PC-3 (cell line): ENCODE data around the gene SPG7.

- RAMPAGE, long total RNA, result no peak
Measured at GRCh38 chr16:89100867-89101559, 7.4 kb downstream of the ACSF3 start.

DNA sequence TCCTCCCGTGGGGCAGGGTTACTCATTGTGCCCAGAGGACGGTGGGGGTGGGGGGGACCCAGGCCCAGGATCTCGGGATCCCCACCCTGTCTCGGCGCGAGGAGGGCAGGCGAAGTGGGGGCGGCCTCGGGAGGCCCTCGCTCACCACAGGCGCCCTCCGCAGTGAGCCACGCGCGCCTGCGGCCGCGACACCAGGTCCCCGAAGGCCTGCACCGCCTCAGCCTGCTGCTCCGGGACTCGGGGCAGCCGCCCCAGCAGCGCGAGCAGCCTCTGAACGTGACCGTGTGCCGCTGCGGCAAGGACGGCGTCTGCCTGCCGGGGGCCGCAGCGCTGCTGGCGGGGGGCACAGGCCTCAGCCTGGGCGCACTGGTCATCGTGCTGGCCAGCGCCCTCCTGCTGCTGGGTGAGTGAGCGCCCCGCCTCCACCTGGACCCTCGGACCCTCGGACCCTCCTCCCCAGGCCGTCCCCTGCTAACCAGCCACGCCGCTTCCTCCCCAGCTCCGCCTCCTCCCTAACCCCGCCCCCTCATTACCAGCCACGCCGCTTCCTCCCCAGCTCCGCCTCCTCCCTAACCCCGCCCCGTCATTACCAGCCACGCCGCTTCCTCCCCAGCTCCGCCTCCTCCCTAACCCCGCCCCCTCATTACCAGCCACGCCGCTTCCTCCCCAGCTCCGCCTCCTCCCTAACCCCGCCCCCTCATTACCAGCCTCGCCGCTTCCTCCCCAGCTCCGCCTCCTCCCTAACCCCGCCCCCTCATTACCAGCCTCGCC is 8.1 kb downstream of the SLC22A31 start:
- RAMPAGE, long total RNA, result no peak

DNA sequence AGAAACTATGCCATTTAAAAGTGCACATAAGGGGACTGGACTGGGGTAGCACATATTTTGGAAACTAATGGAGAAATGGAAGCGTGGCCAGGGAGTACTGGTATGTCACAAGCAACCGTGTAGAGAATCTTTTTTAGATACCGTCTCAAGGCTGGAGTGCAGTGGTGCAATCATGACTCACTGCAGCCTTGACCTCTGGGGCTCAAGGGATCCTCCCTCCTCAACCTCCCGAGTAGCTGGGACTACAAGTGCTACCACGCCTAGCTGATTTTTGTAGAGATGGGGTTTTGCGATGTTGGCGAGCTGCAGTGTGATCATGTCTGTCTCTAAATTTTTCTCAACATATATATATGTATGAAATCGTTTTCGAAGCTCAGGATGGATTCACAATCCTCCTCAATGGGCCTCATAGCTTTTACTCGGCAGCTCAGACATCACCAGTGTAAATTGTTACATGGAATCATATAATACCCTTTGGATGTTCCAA is 51.6 kb downstream of the ZNF778 start:
- RAMPAGE, long total RNA, result no peak

DNA sequence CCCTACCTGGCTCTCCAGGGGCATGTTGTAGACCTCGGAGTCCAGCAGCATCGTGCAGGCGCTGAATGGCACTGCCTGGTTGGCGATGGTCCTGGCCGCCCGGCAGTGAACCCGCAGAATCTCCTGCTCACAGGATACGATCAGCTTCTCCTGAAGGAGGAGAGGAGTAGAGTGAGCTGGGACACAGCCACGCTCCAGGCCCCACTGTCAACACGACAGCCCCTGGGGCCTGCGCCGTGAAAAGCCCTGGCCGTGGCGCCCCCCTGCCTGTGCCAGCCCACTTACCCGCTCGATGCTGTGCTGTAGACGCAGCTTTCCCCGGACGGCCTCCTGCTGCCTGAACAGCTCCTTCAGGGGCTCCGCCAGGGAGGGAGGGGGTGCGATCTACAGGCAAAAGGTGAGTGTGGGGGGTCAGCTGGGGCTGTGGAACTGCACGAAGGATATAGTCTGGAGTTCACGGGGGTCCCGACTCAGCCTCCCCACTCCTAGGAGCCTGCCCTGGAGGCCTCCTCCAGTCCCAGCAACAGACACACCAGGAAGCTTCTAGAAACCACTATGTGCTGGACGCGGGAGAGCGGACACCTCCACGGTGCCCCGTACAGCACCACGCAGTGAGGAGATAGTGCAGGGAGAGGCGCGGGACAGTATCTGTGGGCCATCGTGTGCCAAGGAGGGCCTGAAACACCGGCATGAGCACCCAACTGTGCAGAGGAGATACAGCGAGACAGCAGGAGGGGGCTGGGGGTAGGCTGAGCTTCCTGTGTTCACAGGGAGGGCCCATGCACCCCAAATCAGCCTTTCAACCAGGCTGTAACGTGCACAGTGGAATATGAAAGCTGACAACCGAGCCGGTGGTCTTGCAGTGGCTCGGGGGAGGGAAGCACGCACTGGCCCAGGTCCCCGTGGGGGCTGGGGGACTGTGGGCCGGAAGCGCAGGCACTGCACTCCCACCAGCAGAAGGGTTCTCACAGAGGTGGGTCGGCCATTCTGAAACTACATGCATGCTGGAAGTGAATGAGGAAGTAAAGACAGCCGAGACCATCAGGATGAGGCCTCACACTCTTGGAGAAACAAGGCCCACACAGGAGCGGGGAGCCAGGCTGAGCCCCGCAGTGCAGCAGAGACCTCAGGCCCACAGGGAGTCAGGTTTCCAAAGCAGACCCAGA is 57.7 kb downstream of the ZNF778 start:
- RAMPAGE, long total RNA, result no peak

GRCh38 chr16:89282270-89282870 is 64.9 kb downstream of the ZNF778 start:
- RAMPAGE, long total RNA, result no peak

GRCh38 chr16:89320693-89321771 is 103.5 kb downstream of the ZNF778 start:
- RAMPAGE, long total RNA, result no peak

DNA sequence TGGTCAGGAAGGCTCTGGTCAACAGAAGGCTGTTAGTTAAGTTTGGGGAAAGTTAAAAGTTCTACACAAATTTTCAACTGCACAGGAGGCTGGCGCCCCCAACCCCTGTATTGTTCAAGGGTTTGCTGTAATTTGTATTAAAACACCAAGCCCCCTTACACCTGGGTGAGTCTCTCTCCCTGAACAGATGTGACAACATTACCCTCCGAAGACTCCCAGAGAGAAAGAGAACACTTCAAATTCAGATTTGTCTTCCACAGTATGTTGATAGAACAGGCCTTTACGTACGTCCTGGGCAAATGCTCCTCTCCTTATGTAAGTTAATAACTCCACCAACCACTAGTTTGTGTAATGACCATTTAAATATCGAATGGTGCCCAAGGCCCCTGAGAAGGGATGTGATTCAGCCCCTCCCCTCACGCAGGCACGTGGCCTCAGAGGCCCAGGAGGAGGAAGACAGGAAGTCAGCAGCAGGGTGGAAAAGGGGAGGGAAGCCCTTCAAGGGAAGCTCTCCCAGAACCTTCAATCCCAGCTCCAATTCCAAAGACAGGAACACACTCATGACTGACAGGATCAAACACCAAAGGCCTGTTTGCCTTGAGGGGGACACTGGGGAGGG is 104.7 kb downstream of the ZNF778 start:
- RAMPAGE, long total RNA, result no peak

GRCh38 chr16:89325609-89326626 is 108.4 kb downstream of the ZNF778 start:
- RAMPAGE, long total RNA, result no peak

DNA sequence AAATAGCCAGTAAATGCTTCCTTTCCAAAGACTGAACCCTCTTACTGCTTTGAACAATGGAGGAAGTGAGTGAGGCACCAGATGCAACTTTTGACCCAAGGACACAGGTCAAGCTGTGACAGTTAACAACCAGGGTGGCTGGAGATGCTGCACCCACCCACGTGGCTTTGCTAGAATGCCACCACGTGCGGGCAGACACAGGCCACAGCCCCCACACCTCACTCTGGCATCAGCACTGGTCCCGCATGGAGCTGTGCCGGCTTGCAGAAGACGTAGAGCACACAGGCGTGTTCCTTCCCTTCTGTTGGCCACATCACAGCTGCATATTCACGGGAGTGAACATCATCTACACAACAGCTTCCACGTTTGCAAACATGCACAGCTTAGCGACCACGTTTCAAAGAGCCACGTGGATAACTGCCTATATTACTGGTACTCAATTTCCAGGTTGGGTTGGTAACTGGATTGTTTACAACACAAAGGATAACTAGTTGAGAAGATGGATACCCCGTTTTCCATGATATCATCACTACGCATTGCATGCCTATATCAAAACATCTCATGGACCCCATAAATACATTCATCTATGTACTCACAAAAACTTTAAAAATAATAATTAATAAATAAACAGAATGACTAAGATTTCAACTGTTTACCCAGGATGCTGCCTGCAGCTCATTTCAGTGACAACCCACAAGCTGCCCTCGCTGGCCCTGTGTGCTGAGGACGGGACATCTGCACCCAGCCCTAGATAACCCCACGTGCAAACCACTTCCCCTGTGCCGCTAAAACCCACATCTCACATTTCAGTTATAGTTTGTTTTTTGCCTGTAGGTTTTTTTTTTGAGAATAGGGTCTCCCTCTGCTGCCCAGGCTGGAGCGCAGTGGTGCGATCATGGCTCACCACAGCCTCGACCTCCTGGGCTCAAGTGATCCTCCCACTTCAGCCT is 132.1 kb downstream of the ANKRD11 start:
- RAMPAGE, long total RNA, result no peak

- RAMPAGE, long total RNA, result no peak
Measured at GRCh38 chr16:89402005-89402817, 88.2 kb downstream of the ANKRD11 start.

- RAMPAGE, long total RNA, result no peak
Measured at GRCh38 chr16:89410639-89411709, 79.4 kb downstream of the ANKRD11 start.

- RAMPAGE, long total RNA, result no peak
Measured at GRCh38 chr16:89473650-89474404, 16.5 kb downstream of the ANKRD11 start.

GRCh38 chr16:89481587-89482763 is 8.4 kb downstream of the ANKRD11 start:
- RAMPAGE, long total RNA, result no peak

GRCh38 chr16:89507610-89508607 is at the start of gene SPG7:
SPG7 (plus strand) TSS chr16:89508403.
- RAMPAGE, long total RNA, result no peak

- RAMPAGE, long total RNA, result no peak
Measured at GRCh38 chr16:89533901-89534538, 25.8 kb downstream of the SPG7 start.

GRCh38 chr16:89545713-89546243 is 14.7 kb upstream of the RPL13 start:
- RAMPAGE, long total RNA, result no peak

DNA sequence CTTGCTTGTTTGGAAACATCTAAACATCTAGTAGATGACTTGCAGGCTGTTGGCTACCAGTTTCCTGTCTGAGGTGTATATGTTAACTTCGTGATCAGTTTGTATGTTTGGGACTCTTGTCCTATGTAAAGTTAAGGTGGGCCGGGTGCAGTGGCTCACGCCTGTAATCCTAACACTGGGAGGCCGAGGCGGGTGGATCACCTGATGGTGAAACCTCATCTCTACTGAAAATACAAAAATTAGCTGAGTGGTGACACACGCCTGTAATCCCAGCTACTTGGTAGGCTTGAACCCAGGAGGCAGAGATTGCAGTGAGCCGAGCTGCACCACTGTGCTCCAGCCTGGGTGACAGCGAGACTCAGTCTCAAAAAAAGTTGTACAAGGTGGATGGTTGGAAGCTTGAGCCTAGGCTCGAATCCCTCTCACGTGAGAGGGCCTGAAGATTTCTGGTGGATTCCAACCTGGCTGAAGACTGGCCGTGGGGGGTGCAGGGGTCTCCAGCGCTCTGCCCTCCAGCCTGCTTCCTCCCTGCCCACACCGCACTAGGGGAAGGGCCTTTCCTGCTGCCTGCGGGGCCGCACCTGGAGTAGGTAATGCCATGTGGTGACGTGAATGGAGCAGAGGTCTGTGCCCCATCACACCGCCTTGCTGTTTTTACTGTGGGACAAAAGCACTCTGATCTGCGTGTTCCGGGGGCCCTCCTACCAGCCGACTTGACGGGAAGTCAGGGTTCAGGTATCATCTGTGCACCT is 4.0 kb downstream of the RPL13 start:
- RAMPAGE, long total RNA, result no peak

- RAMPAGE, long total RNA, result no peak
Measured at GRCh38 chr16:89655350-89655830, 2.1 kb downstream of the CHMP1A start.

GRCh38 chr16:89727603-89728392 is 6.5 kb downstream of the ZNF276 start:
- RAMPAGE, long total RNA, result no peak

DNA sequence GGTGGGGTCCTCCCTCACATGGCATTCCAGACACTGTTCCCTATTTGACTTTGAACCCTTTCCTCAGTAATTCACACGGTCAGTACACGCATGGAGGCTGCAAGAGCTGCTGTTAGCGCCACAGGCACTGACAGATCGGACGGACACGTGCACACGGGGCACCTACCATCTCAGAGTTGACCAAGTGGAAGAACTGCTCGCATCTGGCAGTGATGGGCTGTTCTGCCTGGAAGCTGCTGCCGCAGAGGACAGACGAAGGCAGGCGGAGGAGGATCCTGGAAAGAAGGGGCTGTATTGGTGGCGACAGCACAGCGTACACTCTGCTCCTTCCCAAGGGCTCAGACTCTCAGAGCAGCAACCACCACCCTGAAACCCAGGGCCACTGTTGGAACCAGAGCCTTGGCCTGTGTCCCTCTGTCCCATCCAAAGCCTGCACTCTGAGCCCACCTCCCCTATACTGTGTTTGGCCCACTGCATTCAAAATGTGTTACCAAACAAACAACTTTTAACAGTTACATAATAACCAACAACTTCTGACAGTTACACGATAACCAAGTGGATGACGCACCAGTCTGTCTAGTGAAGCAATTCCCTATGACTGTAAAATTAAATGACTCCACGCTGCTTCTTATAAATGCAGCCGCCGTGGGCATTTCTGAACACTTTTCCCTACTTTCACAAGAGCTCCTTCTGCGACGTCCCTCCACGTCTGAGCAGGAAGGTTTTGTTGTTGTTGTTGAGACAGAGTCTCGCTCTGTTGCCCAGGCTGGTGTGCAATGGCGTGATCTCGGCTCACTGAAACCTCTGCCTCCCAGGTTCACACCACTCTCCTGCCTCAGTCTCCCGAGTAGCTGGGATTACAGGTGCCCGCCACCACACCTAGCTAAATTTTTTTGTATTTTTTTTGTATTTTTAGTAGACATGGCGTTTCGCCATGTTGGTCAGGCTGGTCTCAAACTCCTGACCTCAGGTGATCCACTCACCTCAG is 27.4 kb downstream of the ZNF276 start:
- RAMPAGE, long total RNA, result no peak